Tibial nerve (tissue), 3 donors: ENCODE measurements around a stretch of chr17.

DNA sequence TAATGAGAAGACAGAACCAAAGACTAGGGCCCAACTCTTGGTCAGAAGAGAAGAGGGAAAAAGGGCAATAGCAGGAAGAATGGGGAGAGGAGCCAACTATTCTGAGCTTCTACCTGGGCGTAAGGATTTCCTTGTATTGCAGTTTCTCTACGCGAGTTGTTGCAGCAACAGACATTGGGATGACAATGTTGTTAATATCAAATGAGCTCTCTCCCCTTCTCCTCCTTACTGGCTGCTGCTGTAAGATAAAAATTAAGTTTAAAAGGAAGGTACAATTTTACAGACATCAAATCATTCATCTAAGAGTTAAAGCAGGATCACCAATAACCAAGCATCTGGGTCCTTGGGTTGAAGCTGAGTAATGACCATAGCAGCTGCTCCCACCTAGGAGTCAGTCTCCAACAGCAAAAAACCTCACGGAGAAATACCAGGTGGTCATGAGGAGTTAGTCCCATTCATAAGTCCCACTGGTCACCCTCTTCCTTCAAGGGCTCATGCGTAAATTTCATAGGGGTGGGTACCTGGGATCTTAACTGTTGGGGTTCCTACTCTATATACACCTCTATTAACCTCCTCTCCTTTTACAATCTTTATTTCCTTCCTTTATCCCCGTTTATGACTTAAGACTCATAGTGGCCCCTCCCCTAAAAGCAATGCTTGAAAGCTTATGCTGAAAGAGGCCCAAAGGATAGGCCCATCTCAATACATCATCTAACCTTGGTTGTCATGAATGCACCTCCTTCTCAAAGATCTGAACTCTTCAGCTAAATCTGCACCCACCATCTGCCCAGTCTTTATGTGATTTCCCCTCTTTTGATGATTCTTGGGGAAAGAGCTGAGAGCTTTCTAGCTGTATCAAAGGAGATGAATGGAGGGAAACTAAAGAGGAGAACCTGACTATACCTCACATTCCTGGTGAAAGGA is 35.3 kb downstream of the STH start:
- PRO-cap = no peak
- RAMPAGE, long total RNA, 3 experiments = no peak in any of the 3 experiments

DNA sequence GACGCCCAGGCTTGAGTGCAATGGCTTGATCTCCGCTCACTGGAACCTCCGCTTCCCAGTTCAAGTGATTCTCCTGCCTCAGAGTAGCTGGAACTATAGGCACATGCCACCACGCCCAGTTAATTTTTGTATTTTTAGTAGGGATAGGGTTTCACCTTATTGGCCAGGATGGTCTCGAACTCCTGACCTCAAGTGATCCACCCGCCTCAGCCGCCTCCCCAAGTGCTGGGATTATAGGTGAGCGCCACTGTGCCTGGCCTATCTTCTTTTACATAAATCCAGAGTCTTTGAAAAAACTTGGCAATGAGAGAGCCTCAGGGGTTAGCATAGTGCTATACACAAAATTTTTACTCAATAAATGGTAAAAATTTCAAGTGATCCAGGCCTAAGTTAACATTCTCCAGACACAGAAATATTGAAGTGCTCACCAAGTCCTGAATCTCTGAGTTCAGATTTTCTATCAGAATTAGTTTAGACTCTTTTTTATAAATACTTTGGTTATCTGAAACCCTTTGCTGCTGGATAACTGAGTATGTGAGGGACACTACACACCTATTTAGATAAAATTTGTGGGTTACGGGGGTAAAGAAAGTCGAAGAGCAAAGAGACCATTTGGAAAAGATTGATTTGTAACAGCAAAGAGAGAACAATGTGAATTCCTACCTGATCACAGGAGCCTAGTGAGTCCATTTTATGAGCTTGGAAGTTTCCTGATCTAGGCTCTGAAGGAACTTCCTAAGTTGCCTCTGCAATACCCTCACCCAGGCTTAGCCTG is 37.9 kb downstream of the STH start:
- PRO-cap = no peak
- RAMPAGE, long total RNA, 3 experiments = start-site peak on the minus strand in 1 of 3 experiments, centred at positions 87 to 274 of the sequence, 5 to 6 reads per replicate

DNA sequence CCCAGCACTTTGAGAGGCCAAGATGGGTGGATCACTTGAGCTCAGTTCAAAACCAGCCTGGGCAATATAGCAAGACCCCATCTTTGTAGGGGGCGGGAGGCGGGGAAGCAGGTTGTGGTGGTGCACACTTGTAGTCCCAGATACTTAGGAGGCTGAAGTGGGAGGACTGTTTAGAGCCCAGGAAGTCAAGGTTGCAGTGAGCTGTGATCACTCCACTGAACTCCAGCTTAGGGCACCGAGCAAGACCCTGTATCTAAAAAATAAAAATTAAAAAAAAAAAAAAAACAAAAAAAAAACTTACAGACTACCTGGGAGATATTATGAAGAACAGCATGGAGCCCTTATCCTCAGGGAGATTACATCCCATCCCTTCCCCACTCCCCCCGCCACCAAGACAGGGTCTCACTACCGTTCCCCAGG is 48.5 kb downstream of the STH start:
- PRO-cap = no peak
- RAMPAGE, long total RNA, 3 experiments = start-site peak on the minus strand in 1 of 3 experiments, centred at position 313 of the sequence, 19 reads per replicate

GRCh38 chr17:46130500-46131072 is 62.6 kb downstream of the KANSL1 start:
- PRO-cap = no peak
- RAMPAGE, long total RNA, 3 experiments = no peak in any of the 3 experiments

DNA sequence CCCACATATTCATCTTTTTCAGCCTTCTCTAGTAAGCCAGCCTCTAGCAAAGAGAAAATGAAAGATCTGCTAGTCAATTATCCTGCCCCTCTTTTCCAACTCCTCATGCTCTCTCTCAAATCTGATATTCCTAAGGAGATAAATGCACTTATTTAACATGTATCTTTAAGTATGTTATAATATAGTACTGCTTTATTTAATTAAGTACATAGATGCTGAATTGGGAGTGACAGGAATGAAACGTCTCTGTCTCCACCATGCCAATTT is 23.7 kb downstream of the KANSL1 start:
- PRO-cap = no peak
- RAMPAGE, long total RNA, 3 experiments = no peak in any of the 3 experiments

DNA sequence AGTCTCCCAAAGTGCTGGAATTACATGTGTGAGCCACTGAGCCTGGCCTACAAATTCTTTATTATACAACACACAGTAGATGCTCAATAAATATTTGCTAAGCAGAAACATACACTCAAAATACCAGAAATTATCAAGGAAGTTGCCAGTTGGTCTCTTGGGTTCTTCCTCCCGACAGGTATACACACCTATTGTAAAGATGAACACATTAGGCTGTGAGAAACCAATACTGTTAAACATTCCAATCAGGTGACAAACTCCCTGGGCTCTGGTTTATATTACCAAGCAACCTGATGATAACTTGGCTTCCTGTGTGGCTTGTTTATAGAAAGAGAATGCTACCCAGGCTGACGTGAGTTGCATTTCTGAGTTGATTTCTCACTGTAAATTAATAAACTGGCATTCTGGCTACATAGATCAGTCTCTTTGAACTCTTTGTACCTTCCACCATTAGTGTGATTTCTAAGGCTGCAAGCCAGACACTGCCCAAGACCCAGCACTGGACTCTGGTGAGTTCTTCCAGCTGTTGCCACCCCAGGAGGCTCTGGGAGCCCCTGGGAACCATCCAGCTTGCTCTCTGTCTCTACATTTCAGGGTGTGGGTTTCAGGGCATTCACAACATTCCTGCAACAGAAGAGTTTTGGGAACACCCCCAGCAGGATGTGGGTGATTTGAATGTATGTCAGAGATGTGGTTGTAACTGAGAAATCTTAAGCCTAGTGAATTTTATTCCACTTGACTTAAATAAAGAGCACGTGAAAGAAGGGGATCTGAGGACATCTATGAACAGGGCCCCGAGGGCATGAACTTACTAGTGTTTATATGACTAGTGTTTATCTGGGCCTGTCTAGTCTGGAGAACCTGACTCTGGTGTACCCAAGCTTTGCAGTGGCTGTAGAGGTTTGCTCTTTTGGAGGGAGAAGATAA is 30.5 kb upstream of the LRRC37A start:
- PRO-cap = no peak
- RAMPAGE, long total RNA, 3 experiments = no peak in any of the 3 experiments

- PRO-cap = bidirectional peak, plus-strand start at chr17:46267101, minus-strand start at chr17:46266883
- RAMPAGE, long total RNA, 3 experiments = no peak in any of the 3 experiments
These were observed 27.9 kb upstream of the LRRC37A start for GRCh38 chr17:46266657-46267713.

DNA sequence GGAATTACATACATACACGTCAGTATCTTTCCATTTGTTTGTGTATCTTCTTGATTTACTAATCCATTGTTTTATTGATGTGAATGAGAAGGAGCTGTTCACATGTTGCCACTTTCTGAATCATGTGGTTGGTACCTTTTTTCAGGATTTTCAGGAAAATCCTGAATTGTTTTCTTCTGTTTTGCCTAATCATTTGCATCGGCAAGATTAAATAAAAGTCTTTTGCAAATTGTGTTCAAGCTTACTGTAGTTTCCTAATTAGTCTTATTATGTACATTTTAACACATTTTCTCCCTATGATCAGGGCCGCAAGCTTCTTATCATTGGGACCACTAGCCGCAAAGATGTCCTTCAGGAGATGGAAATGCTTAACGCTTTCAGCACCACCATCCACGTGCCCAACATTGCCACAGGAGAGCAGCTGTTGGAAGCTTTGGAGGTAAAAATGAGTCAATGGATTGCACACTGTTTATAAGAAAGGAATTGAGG is 69.0 kb downstream of the WNT3 start:
- PRO-cap = no peak
- RAMPAGE, long total RNA, 3 experiments = no peak in any of the 3 experiments

- PRO-cap = no peak
- RAMPAGE, long total RNA, 3 experiments = no peak in any of the 3 experiments
These were observed 22.4 kb downstream of the GOSR2 start for GRCh38 chr17:46945132-46945961.

- PRO-cap = no peak
- RAMPAGE, long total RNA, 3 experiments = no peak in any of the 3 experiments
These were observed 5.3 kb upstream of the RPRML start for GRCh38 chr17:46984358-46984731.

DNA sequence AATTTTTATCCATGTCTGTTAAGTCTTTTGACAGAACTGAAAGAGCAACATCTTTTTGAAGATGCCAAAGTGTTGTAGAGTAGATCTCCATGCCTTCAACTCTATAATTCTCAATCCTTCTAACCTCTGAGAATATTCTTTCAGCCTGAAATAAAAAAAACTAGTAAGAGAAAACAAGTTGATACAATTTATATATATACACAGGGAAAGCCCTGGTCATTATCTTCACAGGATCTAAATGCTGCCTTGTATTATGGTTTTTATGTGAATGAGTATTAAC is 50.4 kb downstream of the CDC27 start:
- PRO-cap = no peak
- RAMPAGE, long total RNA, 3 experiments = no peak in any of the 3 experiments

DNA sequence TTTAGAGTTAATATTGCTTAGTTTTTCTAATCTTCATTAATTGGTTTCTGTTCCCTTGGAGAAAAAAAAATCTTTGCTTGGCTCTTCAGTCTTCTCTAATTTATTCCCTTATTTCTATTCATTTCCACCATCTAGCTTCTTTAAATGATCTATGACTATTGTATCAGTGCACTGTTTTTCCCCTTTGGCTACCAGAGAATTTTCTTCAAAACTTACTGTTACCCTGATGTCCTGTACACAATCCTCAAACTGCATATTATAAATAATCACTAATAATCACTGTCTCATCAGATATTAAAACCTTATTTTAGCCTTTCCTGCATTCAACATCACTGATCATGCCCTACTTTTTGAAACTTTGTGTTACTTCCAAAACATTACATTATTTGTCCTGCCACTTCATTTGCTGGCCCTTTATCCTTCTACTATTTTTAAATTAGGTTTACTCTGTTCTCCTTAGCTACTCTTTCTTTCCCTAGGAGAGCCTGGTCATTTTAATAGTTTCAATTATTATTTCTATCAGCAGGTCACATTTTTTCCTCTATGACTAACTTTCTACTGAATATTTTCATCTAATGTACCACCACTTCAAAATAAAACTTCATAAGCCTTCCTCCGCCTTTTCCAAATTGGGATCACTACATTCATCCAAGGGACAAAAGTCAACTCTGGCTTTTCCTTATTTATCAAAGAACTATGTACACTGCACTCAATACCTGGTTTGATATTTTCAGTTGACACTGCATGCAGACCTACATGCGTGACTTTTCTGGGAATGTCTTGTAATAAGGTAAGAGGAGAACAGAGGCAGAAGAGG is 36.4 kb downstream of the CDC27 start:
- PRO-cap = no peak
- RAMPAGE, long total RNA, 3 experiments = no peak in any of the 3 experiments

DNA sequence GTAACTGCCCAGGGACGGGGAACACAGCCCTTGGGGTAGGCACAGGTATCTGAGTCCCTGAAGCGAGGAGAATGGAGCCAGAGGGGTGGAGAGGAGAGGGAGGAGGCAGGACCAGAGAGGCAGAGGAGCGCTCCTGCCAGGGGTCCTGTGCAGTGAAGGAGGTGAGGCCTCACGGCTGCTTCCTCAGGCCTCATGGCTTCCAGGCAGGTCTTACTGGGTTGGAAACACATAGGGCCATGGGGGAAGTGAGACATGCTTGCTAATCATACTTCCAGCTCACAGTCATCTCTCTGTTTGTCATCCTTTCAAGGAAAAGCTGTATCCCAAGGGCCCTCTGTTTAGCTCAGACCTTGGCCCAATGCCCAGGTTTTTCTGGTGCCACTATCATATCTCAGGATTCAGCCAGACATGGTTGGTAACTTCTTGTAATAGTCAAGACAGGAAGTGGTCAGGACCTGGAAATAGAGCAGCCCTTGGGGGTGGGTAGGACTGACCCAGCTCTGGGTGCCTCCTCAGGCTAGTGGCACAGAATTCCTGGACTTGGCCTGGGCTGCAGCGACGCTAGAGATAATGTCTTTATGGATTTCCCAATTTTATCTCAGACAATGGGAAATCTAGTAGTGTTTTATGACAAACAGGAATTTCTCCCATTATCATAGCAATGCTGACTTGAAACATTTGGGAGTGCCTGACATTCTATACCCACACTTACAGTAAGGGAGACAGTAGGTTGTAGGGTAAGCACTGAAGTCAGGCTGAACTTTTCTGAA is 13.6 kb upstream of the ITGB3 start:
- PRO-cap = no peak
- RAMPAGE, long total RNA, 3 experiments = no peak in any of the 3 experiments

DNA sequence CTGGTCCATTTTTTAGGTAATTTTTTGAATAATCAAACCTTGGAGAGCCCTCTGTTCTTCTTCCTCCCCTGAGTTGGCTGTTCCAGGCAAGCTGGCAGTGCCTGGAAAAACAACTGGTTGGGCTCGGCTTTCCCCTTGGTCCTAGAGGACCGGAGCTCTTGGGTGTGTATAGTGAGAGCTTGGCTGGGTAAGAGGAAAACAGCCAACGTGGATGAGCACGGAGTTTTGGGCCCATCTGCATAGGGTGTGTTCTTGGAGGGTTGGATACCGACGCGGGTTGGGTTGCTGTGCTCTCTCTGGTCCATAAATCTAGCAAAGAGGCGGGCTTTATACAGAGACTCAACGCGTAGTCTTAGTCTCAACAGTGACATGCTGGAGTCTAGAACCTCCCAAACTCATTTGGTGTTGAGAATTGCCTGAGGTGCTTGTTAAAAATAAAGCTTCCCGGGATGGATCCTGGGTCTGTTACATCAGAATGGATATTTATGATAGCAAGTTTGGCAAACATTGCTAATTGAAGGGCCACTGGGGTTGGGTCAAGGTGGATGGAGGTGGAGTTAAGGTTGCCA is 23.3 kb downstream of the ITGB3 start:
- PRO-cap = no peak
- RAMPAGE, long total RNA, 3 experiments = no peak in any of the 3 experiments

DNA sequence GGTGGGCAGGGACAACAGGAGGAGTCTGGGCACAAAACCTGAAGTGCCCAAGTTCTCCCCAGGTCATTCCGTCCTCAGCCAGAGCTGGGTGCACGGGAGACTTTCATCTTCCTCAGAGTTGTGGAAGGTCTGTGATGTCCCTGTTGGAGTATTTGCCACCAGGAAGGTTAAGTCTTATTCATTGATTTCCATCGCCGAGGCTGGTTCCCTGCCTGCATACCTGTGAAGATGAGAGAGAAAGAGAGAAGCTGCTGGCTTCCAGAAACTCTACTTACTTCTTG is 26.2 kb downstream of the ITGB3 start:
- PRO-cap = no peak
- RAMPAGE, long total RNA, 3 experiments = no peak in any of the 3 experiments

GRCh38 chr17:47648626-47649035 is 1.1 kb upstream of the KPNB1 start:
- PRO-cap = no peak
- RAMPAGE, long total RNA, 3 experiments = no peak in any of the 3 experiments

DNA sequence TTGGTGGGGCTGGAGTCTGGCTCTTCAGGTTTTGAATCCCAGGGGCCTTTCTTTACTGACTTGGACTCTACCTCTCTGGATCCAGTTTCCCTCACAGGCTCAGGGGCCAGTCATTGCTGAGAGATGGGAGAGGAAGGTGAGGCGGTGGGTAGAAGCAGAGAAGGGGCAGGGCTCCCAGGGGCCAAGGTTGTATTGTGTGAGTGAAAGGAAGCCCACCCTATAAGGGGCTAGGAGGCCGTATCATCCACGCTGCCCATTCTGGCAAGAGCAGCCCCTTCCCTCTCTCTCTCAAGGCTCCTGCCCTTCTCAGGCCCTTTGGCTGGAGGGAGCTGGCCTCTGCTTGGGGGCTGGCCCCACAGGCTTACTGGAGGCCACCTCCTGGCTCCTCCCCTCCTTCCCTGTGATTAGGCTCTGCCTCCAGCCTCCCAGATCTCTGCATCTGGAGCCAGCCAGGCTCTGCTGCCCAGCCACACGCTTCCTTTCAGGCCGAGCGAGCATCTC is 7.6 kb downstream of the TBKBP1 start:
- PRO-cap = unidirectional peak, minus-strand start at position 308 of the sequence
- RAMPAGE, long total RNA, 3 experiments = no peak in any of the 3 experiments

DNA sequence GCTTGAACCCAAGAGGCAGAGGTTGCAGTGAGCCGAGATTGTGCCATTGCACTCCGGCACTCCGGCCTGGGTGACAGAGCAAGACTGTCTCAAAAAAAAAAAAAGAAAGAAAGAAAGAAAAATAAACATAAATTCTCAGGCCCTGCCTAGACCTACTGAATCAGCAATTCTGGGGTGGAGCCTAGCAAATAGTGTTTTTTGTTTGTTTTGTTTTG is 1.6 kb downstream of the MRPL10 start:
- PRO-cap = no peak
- RAMPAGE, long total RNA, 3 experiments = no peak in any of the 3 experiments

- PRO-cap = no peak
- RAMPAGE, long total RNA, 3 experiments = no peak in any of the 3 experiments
These were observed 2.9 kb downstream of the SP6 start for GRCh38 chr17:47847808-47848715.

- PRO-cap = no peak
- RAMPAGE, long total RNA, 3 experiments = no peak in any of the 3 experiments
These were observed 4.6 kb upstream of the SP6 start for GRCh38 chr17:47855402-47856126.